HT1080 (cell line): Measurements from ENCODE around the gene SYNC.

RAMPAGE:
- cytosol, long total RNA: no peak
- long total RNA: no peak
- nucleus, long total RNA: no peak
Measured at GRCh38 chr1:31422393-31423174, 9.6 kb downstream of the SERINC2 start.

GRCh38 chr1:31576701-31577177 is 424 bp downstream of the TINAGL1 start:
RAMPAGE:
- cytosol, long total RNA: no peak
- long total RNA: no peak
- nucleus, long total RNA: no peak

RAMPAGE:
- cytosol, long total RNA: no peak
- long total RNA: no peak
- nucleus, long total RNA: no peak
Measured at GRCh38 chr1:31683118-31683622, 20.6 kb downstream of the COL16A1 start.

DNA sequence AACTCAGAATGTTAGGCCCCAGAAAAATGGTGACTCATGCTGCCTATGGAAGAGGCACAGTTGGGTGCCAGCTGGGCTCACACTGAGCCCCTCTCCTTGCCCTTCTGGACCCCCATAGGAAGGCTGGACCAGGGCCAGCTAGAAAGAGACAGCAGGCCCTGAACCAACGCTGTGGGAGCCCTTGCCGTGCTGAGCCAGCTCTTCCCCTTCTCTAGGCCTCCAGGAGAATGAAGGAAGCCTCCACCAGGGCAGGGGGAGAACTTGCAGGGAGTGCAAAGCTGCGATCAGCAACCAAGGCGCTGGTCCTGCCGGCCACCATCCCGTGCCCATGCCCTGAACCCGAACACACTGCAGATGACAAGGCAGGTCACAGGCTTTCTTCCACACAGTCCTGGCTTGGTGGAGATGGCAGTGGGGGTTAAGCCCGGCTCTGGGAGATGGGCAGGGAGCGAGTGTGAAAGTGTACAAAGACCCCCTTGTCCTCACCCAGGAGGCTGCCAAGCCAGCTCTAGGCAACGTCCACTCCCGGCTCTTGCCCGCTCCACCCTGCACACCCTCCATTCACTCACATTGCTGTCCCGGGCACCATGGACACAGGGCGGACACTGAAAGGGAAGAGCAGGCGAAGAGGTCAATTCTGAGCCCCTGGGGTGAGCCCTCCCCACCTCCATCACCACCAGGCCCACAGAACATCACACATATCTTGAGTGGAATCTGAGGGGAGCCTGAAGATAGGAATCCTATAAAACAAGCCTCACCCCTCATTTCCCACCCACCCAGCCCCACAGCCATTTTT is 9.0 kb downstream of the COL16A1 start:
RAMPAGE:
- cytosol, long total RNA: no peak
- long total RNA: no peak
- nucleus, long total RNA: no peak

DNA sequence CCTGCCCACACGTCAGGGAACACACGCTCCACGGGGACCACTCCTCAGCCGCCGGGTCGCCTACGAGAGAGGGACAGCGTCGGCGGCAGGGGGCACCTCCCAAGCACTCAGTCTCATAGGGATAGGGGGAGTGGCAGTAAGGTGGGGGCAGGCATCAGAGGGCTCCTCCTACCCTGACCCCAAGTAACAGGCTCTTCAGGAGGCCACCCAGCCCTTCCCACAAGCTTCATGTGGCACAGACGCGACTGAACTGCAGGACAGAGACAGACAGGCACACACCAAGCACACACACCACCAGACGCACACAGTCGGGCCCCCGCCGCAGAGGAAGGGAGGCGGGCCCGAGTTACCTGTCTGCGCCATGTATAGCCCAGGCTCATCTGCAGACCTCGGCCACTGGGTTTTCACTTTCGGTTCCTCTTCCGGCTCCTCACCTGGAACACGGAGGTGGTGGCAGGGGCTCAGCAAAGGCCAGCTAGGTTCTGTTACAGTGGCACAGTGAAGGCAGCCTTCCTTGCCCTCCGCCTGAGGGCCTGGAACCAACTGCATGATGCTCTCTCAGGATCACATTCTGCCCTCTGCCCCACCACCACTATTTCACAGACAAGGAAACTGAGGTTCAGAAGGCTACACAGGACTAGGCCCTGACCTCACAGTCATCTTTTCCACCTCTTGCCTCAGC is 19.7 kb downstream of the ADGRB2 start:
RAMPAGE:
- cytosol, long total RNA: no peak
- long total RNA: no peak
- nucleus, long total RNA: no peak

DNA sequence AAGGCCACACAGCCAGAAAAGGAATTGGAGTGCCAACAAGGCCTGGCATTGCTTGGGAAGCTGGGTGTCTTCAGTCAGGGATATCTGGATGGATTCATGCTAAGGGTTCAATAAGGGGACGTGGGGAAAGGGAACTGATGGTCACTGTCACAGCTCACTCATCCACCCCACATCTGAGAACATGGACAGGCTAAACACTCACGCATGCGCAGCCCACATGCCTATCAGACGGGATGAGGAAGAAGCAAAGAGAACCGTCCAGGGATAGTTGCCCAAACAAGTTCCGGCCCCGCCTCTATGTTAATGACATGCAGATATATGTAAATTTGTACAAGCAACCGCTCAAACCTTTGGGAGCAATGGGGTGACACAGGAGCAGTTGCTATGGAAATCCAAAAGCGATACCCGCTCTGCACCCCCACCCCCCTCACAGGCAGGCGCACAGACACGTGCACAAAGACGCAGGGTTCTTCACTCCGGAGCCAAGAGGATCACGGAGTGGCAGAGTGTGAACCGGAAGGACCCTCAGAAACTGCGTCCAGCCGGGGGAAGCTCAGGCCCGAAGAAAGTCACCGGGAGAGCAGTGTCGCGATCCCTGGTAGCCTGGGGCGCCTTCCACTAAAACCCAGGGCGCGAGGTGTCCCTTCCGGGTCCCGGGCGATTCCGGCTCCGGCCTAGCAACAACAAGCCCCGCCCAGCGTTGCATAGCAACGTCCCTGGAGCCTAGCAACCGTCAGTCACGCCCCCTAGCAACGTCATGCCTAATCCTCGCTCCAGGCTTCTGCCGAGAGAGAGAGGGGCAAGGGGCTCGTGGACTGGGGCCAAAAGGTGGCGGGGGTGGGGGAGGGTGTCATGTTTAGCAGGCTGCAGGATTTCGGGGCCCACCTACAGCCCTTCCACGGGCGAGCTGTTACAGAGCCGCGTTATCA is 24.1 kb upstream of the ADGRB2 start:
RAMPAGE:
- cytosol, long total RNA: no peak
- long total RNA: no peak
- nucleus, long total RNA: no peak

RAMPAGE:
- cytosol, long total RNA: no peak
- long total RNA: no peak
- nucleus, long total RNA: no peak
Measured at GRCh38 chr1:31789283-31789690, 25.1 kb upstream of the ADGRB2 start.

DNA sequence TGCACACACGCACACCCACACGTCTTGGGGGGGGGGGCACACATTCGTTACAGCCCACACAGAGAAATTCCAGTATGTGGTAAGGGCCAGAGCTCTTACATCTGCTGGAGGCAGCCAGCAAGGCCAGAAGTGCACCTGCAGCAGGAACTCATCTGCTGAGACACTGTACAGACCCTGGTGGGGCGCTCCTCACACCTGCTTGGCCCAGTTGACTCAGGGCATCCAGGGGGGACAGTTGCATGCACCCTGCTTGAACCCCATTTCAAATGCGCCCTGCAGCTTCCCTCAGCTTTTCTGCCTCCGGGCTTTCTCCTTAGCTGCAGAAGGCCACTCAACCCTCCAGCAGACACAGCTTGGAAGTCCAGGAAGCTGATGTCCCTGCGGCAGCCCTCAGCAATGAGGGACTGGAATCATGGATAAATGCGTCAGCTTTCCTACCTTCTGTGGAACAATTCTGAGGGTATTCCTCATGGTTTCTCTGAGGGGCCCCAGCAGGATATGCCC is 32.9 kb upstream of the SPOCD1 start:
RAMPAGE:
- cytosol, long total RNA: no peak
- long total RNA: no peak
- nucleus, long total RNA: no peak

GRCh38 chr1:31922641-31923005 is 15.5 kb downstream of the PTP4A2 start:
RAMPAGE:
- cytosol, long total RNA: no peak
- long total RNA: no peak
- nucleus, long total RNA: no peak

DNA sequence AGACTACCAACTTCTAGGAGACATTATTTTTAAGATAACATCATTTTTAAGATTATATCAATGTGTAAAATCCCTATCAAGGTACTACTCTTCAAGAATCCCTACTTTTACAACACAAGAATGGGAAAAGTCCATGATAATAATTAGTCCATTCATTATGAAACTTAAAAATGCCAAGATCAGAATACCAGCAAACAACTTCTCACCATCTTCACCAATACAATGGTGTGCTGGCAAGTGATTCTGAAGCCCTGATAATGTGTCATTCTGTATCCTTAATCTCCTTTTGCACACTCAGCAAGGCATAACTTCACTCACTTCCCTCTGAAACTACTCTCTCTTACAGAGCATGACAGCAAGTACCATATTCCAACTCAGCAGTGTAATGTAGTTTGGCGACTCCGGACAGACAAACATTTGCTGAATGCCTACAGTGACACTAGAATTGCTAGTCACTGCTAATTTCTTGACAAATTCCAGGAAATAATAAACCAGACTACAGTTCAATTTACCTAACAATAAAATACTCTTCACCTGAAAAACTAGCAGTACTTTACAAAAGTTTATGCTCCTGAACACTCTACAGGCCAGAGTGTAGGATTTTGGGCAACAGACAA is 1.6 kb downstream of the PTP4A2 start:
RAMPAGE:
- cytosol, long total RNA: no peak
- long total RNA: no peak
- nucleus, long total RNA: no peak

DNA sequence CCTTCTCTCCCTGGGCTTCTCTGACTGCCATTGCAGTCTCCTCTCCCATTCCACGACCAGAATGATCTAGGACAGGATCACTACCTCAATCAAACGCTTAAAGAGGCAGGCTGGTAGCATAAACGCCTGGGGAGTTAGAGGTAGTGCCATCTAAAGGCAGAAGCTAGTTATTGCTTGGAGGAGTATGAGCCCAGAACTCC is 10.2 kb upstream of the KHDRBS1 start:
RAMPAGE:
- cytosol, long total RNA: no peak
- long total RNA: no peak
- nucleus, long total RNA: no peak

DNA sequence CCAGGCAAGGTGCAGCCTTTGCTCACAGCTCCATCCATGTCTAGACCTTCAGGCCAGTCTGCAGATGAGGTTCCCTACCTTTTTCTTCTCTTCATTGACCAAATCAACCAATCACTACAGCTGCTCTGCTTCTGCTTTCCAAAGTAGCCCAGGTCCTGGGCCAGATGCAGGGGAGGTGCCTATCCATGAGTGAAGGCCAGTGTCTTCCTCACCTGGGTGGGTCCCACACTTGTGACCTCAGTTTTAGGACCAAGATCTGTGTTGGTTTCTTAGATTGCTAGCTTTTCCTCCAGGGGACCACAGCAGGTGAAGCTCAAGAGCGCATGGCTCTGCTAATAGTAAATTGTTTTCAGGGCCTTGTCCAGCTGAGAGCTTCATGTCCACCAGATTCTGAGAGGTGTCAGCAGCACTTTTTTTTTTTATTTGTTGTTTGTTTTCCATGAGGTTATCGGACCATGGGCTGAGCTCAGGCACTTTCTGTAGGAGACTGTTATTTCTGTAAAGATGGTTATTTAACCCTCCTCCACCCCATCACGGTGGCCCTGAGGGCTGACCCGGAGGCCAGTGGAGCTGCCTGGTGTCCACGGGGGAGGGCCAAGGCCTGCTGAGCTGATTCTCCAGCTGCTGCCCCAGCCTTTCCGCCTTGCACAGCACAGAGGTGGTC is 2.9 kb upstream of the CCDC28B start:
RAMPAGE:
- cytosol, long total RNA: no peak
- long total RNA: no peak
- nucleus, long total RNA: no peak

RAMPAGE:
- cytosol, long total RNA: no peak
- long total RNA: no peak
- nucleus, long total RNA: no peak
Measured at GRCh38 chr1:32199540-32200085, 782 bp upstream of the CCDC28B start.

DNA sequence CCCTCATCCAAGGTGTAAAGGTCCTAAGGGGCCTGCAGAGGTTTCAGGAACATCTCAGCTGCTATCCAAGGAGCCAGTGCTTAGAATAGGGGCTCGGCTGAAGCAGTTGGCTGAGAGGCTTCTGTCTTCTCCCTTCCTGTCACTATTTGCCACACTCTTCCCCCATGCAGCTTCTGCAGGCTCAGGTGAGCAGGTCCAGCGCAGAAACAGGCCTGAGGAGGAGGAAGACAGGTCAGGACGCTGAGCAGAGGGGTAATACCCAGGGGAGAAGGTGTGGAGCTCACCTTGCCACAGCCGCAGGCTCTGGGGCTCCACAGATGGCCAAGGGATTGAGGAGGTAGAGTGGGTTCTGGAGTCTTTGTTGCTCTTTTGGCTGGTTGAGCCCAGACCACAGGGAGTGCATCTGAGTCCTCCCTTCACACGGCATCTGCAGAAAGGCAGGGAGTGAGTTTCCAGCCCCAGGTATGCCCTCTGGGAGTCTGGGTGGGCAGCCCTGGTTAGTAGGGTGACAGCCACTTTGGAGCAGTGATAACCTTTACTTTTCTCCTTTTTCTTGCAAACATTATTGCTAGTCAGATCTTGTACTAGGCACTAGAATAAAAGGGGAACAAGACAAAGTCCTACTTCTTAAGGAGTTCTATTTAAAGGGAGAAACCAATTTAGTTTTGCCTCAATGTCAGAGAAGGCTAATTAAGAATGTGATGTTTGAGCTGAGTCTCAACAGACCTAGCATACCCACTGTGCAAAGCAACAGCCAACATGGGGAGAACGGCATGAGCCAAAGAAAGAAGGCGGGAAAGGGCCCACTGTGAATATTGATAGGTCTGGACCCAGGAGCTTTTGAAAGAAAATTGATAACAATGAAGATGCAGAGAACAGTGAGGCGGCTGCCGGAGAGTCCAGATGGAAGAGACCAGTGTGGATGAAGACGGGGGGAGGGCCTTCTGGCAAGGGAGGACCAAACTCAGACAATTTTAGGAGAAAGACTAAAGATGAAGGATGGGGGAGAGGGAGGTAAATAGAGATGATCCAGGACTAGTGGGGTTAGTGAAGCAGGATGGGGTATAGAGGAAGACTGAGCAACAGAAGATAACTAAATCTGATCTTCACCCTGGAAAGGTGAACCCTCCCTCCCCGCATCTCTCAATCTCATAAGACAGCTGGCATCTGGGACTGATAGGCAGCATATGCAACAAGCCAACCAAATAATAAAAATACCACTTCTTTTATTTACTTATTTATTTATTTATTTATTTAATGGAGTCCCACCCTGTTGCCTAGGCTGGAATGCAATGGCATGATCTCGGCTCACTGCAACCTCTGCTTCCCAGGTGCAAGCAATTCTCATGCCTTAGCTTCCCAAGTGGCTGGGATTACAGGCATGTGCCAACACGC is 10.0 kb downstream of the EIF3I start:
RAMPAGE:
- cytosol, long total RNA: no peak
- long total RNA: no peak
- nucleus, long total RNA: no peak

DNA sequence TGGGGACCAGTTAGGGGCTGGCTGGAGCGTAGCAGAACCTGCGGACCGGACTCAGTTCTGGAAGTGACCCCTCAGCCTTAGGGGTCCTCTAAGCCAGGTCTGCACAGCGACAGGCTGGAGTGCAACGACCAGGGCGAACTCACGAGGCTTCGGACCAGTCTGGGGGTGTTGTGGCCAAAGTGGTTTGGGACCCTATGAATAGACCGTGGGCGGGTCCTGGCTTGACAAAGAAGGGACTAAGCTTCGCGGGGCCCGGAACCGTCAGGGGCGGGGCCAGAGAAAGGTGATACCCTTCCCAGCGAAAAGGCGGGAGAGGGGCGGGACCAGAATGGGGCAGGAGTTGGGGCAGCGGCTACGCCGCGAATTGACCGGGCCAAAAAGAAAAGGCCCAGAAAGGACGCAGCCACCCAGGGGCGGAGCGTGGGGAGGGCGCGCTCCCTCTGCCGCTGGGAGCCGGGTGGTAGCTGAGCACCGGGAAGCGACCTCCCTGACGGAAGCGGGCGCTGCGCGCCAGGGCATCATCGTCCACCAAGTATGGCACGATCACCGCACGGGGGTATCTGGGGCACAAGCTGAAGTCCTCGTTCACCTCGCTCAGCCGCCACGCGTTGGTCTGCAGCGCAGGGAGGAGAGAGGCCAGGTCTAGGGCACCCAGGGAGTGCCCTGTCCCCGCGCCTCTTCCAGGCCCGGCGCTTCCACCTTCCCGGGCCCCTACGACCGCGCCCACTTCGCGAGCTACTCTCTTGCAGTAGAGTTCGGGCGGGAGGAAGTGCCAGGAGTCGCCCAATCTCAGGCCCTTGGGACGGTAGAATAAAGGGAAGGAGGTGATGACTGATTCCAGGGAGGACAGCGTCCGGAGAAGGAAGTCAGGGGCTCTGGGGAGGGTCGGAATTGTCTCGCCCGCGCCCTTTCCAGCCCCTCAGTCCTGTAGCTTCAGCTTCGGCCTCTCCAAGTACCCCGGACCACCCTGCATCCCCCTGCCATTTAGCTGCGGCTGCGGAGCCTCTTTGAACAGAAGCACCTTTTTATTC is 6.7 kb upstream of the FAM167B start:
RAMPAGE:
- cytosol, long total RNA: no peak
- long total RNA: no peak
- nucleus, long total RNA: no peak

DNA sequence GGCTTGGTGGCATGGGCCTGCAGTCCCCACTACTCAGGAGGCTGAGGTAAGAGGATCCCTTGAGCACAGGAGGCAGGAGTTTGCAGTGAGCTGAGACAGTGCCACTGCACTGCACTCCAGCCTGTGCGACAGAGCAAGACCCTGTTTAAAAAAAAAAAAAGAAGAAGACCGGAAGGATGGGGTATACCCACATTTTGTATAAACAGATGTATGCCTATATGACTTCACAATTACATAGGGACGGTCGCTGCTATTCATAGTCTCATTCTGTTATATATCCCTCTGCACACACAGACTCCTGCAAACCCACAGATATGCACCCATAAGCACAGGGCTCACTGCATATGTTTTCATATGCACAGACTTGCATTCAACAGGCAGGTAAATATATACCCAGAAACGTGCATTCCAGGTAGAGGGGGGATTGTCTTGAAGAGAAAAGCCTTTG is 12.7 kb downstream of the LCK start:
RAMPAGE:
- cytosol, long total RNA: no peak
- long total RNA: no peak
- nucleus, long total RNA: no peak

RAMPAGE:
- cytosol, long total RNA: no peak
- long total RNA: no peak
- nucleus, long total RNA: no peak
Measured at GRCh38 chr1:32275353-32275931, 16.4 kb upstream of the HDAC1 start.

RAMPAGE:
- cytosol, long total RNA: no peak
- long total RNA: no peak
- nucleus, long total RNA: no peak
Measured at GRCh38 chr1:32364905-32365679, 2.8 kb downstream of the TSSK3 start.

RAMPAGE:
- cytosol, long total RNA: no peak
- long total RNA: no peak
- nucleus, long total RNA: no peak
Measured at GRCh38 chr1:32702543-32703423, at the start of gene SYNC. TSS of gene SYNC (minus strand) at chr1:32702770.

DNA sequence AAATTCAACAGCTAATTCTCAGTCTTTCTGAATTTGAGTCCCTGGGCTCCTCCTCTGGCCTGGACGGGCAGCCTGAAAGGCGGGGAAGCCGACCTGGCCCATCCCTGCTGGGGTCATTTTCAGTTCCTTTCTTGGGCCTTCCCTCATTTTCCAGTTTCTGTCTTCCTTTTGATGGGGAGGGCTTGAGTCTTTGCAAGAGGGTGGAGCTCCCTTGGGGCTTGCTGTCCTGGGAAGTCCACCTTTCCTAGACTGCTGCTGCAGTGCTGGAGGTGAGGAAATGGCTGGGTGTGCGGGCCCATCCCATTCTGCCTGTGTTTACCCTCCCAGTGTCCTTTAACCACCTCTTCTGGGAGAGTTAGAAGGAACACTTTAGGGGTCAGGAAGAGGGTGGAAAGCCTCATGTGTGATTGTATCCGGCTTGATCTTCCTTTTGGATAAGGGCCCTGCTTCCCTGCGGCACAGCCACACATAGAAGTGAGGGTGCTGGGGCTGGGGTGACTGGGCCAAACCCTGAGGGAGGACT is 1.4 kb downstream of the KIAA1522 start:
RAMPAGE:
- cytosol, long total RNA: no peak
- long total RNA: no peak
- nucleus, long total RNA: no peak